GM12878 (cell line): ENCODE measurements around a stretch of chr3.

GRCh38 chr3:128484776-128485645 lies 8.0 kb downstream of the GATA2 start:
- RAMPAGE, long total RNA: no peak
- RRBS, 2 experiments: no CpG with 5 or more reads among the region's 15 CpGs
CAGE:
- cytosol, long polyA minus RNA: no peak
- cytosol, long polyA plus RNA: no peak
- long polyA plus RNA: no peak
- nucleolus, long total RNA: no peak
- nucleus, long polyA plus RNA: no peak
- nucleus, long total RNA: no peak

GRCh38 chr3:128486419-128487595 lies 6.2 kb downstream of the GATA2 start:
- RAMPAGE, long total RNA: no peak
- RRBS, 2 experiments: 4% methylated on average over 16 to 18 of the region's 85 CpGs
CAGE:
- cytosol, long polyA minus RNA: no peak
- cytosol, long polyA plus RNA: no peak
- long polyA plus RNA: no peak
- nucleolus, long total RNA: no peak
- nucleus, long polyA plus RNA: no peak
- nucleus, long total RNA: no peak

DNA sequence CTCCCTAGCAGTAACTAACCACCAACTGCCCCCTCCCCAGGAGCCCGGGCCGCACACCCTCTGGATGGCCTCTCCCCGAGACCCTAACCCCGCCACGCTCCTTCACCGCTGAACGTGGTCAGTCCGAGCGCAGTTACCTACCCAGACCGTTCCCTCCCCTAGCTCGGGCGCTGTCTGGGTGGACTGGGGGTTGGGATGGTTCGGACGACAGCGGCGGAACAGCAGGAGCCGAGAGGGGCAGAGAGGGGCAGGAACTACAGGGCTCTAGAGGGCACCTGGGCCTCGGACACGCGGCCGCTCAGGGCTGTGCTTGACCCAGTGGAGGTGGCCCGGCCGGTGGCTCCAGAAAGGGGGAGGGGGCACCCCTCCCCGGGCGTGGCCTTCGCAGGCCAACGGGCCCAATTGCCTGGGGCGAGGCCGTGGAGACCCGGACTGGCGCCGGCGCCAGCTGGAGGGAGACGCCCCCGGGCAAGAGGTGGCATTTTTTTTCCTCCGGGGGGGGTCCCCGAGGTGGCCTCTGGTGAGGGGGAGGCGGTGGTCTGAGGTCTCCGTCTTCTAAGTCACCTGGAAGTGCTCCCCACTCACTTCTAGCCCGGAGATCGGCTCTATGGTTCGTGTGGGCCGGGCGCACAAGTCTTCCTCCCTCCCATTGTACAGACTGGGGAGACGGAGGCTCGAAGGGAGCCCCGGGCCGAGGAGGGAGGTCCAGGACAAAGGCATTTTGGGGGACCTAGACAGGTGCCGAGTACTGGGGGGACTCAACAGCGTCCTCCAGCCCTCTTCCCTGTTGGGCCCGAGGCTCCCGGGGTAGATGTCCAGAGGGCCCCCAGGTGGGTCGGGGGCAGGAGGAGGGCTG lies 4.6 kb downstream of the GATA2 start:
- RAMPAGE, long total RNA: no peak
- RRBS, 2 experiments: 5 to 17% methylated on average over 15 to 19 of the region's 53 CpGs
CAGE:
- cytosol, long polyA minus RNA: no peak
- cytosol, long polyA plus RNA: no peak
- long polyA plus RNA: no peak
- nucleolus, long total RNA: no peak
- nucleus, long polyA plus RNA: no peak
- nucleus, long total RNA: no peak

GRCh38 chr3:128501933-128502820 lies 9.2 kb upstream of the GATA2 start:
- RAMPAGE, long total RNA: no peak
- RRBS, 2 experiments: no CpG with 5 or more reads among the region's 6 CpGs
CAGE:
- cytosol, long polyA minus RNA: no peak
- cytosol, long polyA plus RNA: no peak
- long polyA plus RNA: no peak
- nucleolus, long total RNA: no peak
- nucleus, long polyA plus RNA: no peak
- nucleus, long total RNA: no peak

GRCh38 chr3:128806128-128806883 lies 73.1 kb upstream of the ACAD9 start:
- RAMPAGE, long total RNA: no peak
- RRBS, 2 experiments: no CpG with 5 or more reads among the region's 9 CpGs
CAGE:
- cytosol, long polyA minus RNA: no peak
- cytosol, long polyA plus RNA: no peak
- long polyA plus RNA: no peak
- nucleolus, long total RNA: no peak
- nucleus, long polyA plus RNA: no peak
- nucleus, long total RNA: no peak

DNA sequence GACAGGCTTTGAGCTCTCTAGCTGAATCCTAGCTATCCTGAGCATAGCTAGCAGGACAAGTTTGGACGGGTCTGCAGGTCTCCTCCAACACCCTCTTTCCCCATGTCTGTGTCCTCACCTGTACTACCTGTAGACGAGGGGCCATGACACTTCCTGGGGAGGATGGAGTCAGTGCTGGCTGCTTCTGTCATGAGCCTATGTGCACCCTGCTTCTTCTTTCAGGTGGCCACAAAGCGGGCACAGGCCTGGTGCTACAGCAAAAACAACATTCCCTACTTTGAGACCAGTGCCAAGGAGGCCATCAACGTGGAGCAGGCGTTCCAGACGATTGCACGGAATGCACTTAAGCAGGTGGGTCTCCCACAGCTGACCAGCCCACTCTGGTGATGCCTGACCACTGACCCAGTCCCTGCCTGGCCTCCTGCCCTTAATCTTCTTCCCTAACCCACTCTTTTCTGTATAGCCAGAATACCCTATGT lies 72.1 kb upstream of the ACAD9 start:
- RAMPAGE, long total RNA: no peak
- RRBS, 2 experiments: no CpG with 5 or more reads among the region's 7 CpGs
CAGE:
- cytosol, long polyA minus RNA: no peak
- cytosol, long polyA plus RNA: no peak
- long polyA plus RNA: no peak
- nucleolus, long total RNA: no peak
- nucleus, long polyA plus RNA: no peak
- nucleus, long total RNA: no peak

DNA sequence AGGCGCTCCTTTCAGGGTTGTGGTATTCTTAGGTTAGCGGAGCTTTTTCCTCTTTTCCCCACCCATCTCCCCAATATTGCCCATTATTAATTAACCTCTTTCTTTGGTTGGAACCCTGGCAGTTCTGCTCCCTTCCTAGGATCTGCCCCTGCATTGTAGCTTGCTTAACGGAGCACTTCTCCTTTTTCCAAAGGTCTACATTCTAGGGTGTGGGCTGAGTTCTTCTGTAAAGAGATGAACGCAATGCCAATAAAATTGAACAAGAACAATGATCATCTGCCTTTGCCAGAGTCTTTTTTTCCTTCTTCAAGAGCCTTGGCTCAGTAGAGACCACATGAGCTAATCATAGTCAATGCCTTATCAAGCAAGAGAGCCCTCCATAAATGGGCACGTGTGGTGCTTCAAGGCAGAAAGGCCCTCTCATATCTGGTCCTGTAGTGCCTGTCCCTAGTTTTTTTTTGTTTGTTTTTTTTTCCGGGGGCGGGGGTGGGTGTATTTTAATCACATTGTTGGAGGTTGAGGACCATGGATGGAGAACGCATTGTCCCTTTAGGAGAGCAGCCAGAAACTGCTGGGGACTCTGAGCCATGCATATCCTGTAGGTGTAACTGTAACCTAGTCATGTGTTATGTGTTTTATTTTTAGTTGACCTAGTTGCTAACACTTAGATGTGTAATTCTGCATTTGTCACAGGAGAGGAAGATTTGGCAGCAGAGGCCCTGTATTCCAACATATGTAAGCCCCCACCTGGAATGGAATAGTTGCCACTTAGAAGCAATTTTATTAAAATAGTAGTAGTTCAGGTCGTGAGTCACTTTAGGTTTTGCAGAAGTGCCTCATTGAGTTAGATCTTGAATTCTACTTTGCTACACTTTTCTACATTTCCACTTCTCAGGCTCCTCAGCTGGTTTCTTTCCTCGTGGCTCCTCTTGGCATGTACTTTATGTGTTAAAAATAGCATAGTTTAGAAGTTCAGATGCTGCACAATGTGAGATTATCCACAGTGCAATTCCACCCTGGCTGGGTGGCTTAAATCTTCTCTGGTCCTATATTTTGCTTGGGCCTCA lies 64.6 kb upstream of the ACAD9 start:
- RAMPAGE, long total RNA: no peak
- RRBS, 2 experiments: no CpG with 5 or more reads among the region's 10 CpGs
CAGE:
- cytosol, long polyA minus RNA: no peak
- cytosol, long polyA plus RNA: no peak
- long polyA plus RNA: no peak
- nucleolus, long total RNA: no peak
- nucleus, long polyA plus RNA: no peak
- nucleus, long total RNA: no peak

DNA sequence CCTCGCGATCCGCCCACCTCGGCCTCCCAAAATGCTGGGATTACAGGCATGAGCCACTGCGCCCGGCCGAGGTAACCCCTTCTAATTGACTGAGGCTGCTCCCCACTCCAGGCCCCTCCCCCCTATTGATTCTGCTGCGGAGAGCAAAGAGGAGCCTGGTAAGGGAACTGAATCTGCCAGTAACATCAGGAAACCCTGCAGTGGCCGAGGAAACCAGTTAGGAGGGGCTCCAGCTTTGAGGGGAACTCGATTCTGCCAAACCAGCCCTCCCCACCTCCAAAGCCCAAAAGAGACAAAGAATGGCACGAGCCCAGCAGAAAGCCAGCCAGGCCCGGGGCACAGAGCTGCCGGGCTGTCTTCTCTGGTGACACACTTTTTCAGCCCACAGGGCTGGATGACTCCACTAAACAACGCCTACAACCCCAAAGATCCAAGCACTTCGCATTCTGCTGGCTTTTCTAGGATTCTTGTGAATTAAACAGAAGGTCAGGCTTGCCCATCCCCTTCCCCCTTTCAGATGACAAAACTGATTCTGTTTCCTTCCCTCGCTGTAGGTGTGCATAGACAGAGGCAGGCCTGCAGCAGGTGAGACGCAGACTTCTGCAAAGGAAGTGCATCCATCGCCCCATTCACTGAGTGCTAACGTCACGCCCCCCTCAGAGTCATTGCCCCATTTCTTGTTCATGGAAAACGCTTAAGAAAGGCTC lies 14.9 kb upstream of the ACAD9 start:
- RAMPAGE, long total RNA: no peak
- RRBS, 2 experiments: no CpG with 5 or more reads among the region's 21 CpGs
CAGE:
- cytosol, long polyA minus RNA: no peak
- cytosol, long polyA plus RNA: no peak
- long polyA plus RNA: no peak
- nucleolus, long total RNA: no peak
- nucleus, long polyA plus RNA: no peak
- nucleus, long total RNA: no peak

DNA sequence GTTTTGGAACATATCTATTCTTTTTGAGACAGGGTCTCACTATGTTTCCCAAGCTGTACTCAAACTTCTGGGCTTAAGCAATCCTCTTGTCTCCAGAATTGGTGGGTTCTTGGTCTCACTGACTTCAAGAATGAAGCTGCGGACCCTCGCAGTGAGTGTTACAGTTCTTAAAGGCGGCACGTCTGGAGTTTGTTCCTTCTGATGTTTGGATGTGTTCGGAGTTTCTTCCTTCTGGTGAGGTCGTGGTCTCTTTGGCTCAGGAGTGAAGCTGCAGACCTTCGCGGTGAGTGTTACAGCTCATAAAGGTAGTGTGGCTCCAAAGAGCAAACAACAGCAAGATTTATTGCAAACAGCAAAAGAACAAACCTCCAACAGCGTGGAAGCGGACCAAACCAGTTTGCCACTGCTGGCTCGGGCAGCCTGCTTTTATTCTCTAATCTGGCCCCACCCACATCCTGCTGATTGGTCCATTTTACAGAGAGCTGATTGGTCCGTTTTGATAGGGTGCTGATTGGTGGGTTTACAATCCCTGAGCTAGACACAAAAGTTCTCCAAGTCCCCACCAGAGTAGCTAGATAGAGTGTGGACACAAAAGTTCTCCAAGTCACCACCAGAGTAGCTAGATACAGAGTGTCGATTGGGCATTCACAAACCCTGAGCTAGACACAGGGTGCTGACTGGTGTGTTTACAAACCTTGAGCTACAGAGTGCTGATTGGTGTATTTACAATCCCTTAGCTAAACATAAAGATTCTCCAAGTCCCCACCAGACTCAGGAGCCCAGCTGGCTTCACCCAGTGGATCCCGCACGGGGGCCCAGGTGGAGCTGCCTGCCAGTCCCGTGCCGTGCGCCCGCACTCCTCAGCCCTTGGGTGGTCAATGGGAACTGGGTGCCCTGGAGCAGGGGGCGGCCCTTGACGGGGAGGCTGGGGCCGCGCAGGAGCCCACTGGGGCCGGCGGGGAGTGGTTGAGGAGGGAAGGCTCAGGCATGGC lies 7.2 kb downstream of the GP9 start:
- RAMPAGE, long total RNA: no peak
- RRBS, 2 experiments: 12% methylated on average over 2 of the region's 25 CpGs
CAGE:
- cytosol, long polyA minus RNA: no peak
- cytosol, long polyA plus RNA: no peak
- long polyA plus RNA: no peak
- nucleolus, long total RNA: no peak
- nucleus, long polyA plus RNA: no peak
- nucleus, long total RNA: no peak

DNA sequence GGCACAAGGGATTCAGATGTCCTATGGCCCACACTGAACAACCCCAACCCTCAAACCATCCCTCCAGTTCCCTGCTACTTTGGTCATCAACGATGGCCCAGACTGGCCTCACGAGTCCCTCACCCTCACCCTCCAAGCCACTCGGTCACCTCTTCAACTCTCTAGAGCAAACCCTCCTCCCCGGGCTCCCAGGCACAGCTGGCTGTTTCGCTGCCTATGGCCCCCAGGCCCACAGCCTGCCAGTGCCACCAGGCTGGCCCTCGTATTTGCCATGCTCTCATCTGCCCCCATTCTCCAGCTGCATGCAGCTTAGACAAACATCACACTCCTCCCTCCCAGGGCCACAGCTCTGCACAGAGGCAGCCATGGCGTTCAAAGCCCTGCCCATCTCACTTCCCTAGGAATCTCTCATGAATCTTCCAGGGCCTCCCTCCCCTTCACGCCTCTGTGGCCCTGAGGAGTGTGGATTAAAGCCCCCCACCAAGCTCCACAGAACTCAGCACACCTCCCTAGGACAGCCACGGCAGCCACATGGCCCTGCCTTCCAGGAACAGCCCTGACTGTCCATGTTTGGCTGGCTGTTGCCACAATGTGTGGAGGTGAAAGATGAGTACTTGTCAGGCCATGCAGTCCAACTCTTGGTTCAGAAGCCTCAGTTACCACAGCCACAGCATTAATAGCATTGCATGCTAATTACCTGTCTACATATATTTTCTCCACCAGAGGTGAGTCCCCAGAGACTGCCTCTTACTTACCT lies 13.7 kb downstream of the RAB43 start:
- RAMPAGE, long total RNA: no peak
- RRBS, 2 experiments: no CpG with 5 or more reads among the region's 9 CpGs
CAGE:
- cytosol, long polyA minus RNA: no peak
- cytosol, long polyA plus RNA: no peak
- long polyA plus RNA: no peak
- nucleolus, long total RNA: no peak
- nucleus, long polyA plus RNA: no peak
- nucleus, long total RNA: no peak

DNA sequence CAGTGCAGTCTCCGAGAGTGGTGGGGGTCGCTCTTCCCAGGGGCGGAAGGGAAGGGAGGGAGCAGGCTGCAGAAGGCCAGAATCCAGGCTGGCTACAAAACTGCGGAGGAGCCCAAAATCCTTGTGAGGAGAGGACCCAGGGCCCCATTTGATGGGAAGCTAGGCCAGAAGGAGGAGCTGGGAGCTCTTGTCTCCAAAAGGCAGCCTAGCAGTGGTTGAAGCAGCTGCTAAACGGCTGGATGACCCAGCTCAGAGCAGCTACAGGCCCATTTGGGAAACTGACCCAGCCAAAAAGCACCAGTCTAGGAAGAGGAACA lies 1.0 kb upstream of the RAB43 start:
- RAMPAGE, long total RNA: no peak
- RRBS, 2 experiments: no CpG with 5 or more reads among the region's 5 CpGs
CAGE:
- cytosol, long polyA minus RNA: no peak
- cytosol, long polyA plus RNA: no peak
- long polyA plus RNA: no peak
- nucleolus, long total RNA: no peak
- nucleus, long polyA plus RNA: no peak
- nucleus, long total RNA: no peak

DNA sequence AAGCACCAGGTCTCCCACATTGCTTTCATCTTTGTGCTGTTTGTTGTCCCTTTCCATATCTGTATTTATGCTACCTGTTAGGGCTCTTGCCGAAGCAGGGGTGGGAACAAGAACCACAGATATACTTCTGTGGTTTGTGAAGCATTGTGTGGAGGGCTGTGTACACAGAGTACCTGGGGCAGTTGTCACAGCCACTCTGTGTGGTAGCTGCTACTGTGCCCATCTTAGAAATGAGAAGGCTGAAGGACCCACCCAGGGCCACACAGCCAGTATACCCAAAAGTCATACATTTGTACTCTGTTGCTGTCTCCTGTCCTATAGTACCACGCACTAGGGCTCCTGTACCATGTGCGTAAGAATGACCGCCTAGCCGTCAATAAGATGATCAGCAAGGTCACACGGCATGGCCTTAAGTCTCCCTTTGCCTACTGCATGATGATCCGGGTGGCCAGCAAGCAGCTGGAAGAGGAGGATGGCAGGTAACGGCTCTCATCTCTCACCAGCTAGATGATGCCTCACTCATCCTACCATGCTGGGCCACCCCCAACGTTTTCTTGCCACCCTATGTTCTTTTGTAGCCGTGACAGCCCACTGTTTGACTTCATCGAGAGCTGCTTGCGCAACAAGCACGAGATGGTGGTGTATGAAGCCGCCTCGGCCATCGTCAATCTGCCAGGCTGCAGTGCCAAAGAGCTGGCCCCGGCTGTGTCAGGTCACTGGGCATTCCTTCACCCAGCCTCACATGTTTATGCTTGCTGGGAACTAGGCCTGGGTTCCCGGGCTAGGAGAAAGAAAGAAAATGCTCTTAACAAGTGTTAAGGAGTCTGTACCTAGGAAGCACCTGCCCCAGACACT lies 8.0 kb downstream of the COPG1 start:
- RAMPAGE, long total RNA: no peak
- RRBS, 2 experiments: 97% methylated on average over 2 of the region's 18 CpGs
CAGE:
- cytosol, long polyA minus RNA: start-site peak on the plus strand centred at position 602 of the sequence, 9 bp wide, 37 reads
- cytosol, long polyA plus RNA: no peak
- long polyA plus RNA: no peak
- nucleolus, long total RNA: no peak
- nucleus, long polyA plus RNA: no peak
- nucleus, long total RNA: no peak

DNA sequence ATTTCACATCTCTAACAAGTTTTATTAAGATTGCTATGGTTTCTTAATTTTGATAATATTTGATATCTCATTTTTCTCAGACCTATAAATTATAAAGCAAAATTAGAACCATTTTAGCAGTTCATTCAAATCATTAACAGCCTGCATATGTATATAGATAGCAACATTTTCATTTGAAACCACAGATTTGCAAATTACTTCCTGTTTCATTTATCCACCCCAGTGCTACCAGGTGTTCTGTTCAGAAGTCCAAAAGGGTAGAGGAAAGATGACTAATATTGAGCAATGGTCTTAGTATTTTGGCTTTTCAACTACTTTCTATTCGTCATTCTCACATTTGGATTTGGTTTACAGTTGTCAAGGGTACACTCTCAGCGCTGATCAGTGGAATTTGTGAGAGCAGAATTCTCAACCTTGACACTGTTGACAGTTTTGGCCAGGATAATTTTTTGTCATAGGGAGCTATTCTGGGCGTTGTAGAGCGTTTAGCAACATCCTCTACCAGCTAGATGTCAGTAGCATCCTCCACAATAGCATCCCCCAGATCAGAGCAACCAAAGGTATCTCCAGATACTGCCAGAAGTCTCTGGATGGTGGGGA lies 4.0 kb downstream of the HMCES start:
- RAMPAGE, long total RNA: no peak
- RRBS, 2 experiments: no CpG with 5 or more reads among the region's 4 CpGs
CAGE:
- cytosol, long polyA minus RNA: no peak
- cytosol, long polyA plus RNA: no peak
- long polyA plus RNA: no peak
- nucleolus, long total RNA: no peak
- nucleus, long polyA plus RNA: no peak
- nucleus, long total RNA: no peak

DNA sequence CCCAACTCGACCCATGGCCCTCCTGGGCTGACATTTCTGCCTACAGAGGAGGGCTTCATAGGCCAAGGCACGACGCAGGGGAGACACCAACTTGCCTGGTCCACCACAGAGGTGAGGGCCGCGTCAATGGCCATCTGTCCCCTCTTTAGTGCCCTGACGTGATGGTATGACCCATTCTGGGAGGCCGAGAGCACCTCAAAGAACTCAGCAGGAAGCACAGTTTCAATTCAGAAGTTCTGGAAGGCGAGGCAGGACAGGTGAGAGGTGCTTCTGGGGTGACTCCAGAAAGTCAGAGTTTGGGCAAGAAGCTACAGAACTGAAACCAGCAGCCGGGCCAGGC lies 7.6 kb upstream of the H1-10 start:
- RAMPAGE, long total RNA: no peak
- RRBS, 2 experiments: no CpG with 5 or more reads among the region's 9 CpGs
CAGE:
- cytosol, long polyA minus RNA: no peak
- cytosol, long polyA plus RNA: no peak
- long polyA plus RNA: no peak
- nucleolus, long total RNA: no peak
- nucleus, long polyA plus RNA: no peak
- nucleus, long total RNA: no peak

- RAMPAGE, long total RNA: no peak
- RRBS, 2 experiments: 47 to 55% methylated on average over 1 of the region's 10 CpGs
CAGE:
- cytosol, long polyA minus RNA: no peak
- cytosol, long polyA plus RNA: no peak
- long polyA plus RNA: no peak
- nucleolus, long total RNA: no peak
- nucleus, long polyA plus RNA: no peak
- nucleus, long total RNA: no peak
Observed at GRCh38 chr3:129344519-129345018, 28.5 kb upstream of the H1-10 start.

GRCh38 chr3:129370391-129371559 lies 54.7 kb upstream of the H1-10 start:
- RAMPAGE, long total RNA: no peak
- RRBS, 2 experiments: no CpG with 5 or more reads among the region's 21 CpGs
CAGE:
- cytosol, long polyA minus RNA: no peak
- cytosol, long polyA plus RNA: no peak
- long polyA plus RNA: no peak
- nucleolus, long total RNA: no peak
- nucleus, long polyA plus RNA: no peak
- nucleus, long total RNA: no peak

GRCh38 chr3:129385332-129386398 lies 42.8 kb downstream of the EFCAB12 start:
- RAMPAGE, long total RNA: no peak
- RRBS, 2 experiments: no CpG with 5 or more reads among the region's 15 CpGs
CAGE:
- cytosol, long polyA minus RNA: no peak
- cytosol, long polyA plus RNA: no peak
- long polyA plus RNA: no peak
- nucleolus, long total RNA: no peak
- nucleus, long polyA plus RNA: no peak
- nucleus, long total RNA: no peak

DNA sequence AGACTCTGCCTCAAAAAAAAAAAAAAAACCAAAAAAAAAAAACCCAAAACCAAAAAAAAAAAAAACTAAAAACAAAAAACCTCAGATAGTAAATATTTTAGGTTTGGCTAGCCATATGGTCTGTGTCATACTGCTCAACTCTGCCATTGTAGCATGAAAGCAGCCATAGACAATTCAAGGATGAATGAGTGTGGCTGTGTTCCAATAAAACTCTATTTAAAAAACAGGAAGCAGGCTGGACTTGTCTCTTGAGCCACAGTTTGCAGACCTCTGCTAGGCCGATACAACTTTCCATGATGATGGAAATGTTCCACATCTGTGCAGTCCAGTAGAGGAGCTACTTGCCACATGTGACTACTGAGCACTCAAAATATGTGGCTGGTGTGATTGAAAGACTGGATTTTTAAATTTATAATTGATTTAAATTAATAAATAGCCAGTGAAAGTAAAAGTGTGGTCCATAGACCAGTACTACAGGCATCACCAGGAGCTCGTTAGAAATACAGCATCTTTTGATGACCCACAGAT lies 11.1 kb downstream of the EFCAB12 start:
- RAMPAGE, long total RNA: no peak
- RRBS, 2 experiments: no CpG with 5 or more reads among the region's 2 CpGs
CAGE:
- cytosol, long polyA minus RNA: no peak
- cytosol, long polyA plus RNA: no peak
- long polyA plus RNA: no peak
- nucleolus, long total RNA: no peak
- nucleus, long polyA plus RNA: no peak
- nucleus, long total RNA: no peak

DNA sequence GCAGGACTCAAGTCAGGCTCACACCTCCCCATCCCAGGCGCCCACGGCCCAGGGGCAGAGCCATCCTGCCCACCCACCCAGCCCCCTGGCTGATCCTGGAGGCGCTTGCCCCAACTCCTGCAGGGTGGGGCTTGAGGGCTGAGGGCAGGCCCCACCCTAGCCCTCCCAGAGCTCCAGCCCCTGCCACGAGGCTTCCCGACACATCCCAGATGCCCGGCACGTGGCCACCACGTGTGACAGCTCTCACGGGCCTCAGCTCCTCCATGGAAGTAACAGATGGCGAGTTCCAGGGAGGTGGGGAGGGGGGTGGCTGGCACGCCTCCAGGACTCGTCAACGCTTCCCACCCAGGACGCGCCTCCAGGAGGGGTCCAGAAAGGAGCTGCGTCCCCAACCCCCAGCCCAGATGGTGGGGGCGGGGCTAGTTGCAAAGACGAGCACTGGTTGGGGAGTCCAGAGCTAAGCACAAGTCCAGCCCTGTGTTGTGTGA lies 29.1 kb downstream of the PLXND1 start:
- RAMPAGE, long total RNA: no peak
- RRBS, 2 experiments: no CpG with 5 or more reads among the region's 18 CpGs
CAGE:
- cytosol, long polyA minus RNA: no peak
- cytosol, long polyA plus RNA: no peak
- long polyA plus RNA: no peak
- nucleolus, long total RNA: no peak
- nucleus, long polyA plus RNA: no peak
- nucleus, long total RNA: no peak